Colon Carcinoma Metastatic in the Brain (tissue), 2 donors: ENCODE measurements around the genes CXCL5, EPGN, AREG and THAP6.

DNA sequence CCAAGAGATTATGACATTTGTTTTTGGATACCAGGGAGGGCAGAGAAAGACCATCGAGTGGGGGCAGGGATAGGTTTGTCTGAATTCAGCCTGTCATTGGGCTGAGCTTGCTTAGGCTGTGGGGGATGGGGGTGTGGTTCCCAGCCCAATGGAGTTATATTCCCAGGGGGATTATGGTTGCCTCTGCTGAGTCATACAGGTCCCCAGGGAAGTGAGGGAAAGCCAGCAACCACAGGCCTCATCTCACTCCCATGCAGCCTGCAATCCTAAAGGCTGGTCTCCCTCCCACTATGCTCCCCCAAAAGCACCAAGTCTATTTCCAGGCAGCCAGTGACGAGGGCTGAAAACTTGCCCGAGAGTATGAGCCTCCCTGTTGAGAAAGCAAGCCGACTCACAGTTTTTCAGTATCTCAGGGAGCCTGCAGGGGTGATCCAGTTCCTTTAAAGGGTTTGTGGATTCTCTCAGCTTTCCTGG, 39.3 kb downstream of the AFM start:
- PRO-cap, 2 experiments: no peak in any of the 2 experiments

DNA sequence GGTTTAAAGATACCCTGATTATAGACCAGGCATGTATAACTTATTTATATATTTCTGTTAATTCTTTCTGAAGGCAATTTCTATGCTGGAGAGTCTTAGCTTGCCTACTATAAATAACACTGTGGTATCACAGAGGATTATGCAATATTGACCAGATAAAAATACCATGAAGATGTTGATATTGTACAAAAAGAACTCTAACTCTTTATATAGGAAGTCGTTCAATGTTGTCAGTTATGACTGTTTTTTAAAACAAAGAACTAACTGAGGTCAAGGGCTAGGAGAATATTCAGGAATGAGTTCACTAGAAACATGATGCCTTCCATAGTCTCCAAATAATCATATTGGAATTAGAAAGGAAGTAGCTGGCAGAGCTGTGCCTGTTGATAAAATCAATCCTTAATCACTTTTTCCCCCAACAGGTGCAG, 765 bp downstream of the CXCL8 start:
- PRO-cap, 2 experiments: no peak in any of the 2 experiments

DNA sequence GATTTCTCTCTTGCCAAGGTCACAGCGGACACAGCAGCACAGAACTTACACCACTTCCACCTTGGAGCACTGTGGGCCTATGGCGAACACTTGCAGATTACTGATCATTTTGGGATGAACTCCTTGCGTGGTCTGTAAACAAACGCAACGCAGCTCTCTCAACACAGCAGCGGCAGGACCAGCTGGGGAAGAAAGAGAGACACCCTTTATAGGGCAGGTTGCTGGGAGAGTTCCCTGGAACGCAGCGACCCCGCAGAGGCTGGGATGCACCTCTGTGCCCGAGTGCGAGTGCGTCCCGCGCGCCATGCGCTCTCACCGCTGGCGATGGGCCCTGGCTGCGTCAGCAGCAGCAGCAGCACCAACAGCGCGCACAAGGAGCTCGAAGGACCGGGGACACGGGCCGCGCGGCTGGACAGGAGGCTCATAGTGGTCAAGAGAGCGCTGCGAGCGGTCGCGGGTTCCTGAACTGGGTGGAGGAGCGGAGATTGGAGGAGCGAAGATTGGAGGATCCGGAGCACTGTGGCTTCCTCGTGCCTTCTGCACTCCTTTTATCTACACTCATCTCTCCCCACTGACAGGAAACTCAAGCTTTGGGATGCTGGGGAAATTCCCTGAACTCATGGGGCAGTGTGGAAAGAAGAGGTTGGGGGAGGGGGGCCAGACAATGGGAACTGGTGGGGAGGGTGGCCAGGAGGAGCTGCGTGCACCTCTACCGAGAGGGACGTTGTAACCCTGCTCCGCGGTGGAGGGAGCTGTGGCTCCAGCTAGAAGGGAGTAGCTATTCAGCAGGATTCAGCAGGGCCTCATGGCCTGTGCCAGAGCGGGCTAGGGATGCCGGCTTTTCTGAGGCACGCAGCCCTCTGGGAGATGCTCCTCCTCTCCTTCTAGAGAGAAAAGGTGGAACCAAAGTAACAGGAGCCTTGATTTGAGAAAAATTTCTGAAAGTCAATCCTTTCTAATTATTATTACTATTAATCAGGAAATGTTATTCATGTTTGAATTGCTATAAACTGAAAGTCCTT, at the start of gene CXCL5:
TSS of gene CXCL5 (minus strand) at position 521 of the 1,022 bp plus-strand sequence.
- PRO-cap, 2 experiments: no peak in any of the 2 experiments

DNA sequence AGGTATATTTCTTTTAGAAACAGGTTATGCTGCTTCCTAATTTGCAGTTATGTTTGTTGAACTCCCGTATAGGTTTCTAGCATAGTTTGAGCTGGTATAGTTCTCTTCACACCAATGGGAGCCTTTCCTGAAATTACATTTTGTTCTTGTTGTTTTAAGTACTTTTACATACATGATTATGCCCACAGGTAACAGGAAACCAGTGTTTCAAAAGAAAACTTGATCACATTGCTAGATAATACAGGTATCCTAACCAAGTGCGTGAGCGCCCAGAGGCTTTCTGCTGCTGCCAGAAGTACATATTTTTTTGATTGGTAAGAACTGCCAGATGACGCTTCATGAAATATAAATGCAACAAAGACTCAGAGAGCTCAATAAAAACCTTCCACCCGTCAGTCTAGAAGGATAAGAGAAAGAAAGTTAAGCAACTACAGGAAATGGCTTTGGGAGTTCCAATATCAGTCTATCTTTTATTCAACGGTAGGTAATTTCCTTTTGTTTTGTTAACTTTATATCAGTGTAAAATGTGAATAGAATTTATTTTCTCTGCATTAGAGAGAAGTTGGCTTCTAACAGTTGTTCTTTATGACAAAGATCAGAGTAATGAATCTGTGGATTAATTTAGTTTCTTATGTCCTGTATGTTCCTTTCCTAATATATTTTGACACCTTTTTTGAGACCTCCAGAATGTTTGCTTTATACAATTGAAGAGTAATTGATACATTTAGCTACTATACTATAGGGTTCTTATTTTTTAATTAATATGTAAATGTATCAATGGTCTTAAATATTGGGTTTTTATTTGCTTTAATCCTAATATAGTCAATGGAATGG, at the start of gene EPGN:
TSS of gene EPGN (plus strand) at position 374 of the 834 bp plus-strand sequence.
- PRO-cap, 2 experiments: no peak in any of the 2 experiments

GRCh38 chr4:74444638-74445930, at the start of gene AREG:
TSS of gene AREG (plus strand) at chr4:74445136.
- PRO-cap, 2 experiments: peak in 2 of 2 experiments; most common plus-strand start chr4:74445136 (in 2); most common minus-strand start chr4:74444925 (in 1)

GRCh38 chr4:74472492-74472918, 27.6 kb downstream of the AREG start:
- PRO-cap, 2 experiments: no peak in any of the 2 experiments

DNA sequence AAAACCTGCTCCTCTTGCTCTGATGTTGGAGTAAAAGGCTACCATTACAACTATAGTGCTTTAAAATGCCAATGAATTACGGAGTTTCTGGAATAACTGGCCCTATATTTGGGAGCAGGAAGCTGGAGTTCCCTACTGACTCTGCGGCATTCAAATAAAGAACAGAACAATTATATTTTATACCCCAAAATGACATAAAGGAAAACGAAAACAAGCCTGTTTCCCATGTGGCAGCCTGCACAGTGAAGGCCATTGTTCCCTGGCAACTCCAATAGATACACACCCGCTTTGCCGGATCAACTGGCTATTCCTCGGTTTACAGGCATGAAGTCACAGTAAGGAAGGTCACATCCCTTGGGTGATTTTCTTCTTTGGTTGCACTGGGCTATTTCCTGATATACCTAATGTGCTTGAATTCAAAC, 84.6 kb downstream of the AREG start:
- PRO-cap, 2 experiments: peak in 1 of 2 experiments; most common plus-strand start position 361 of the sequence (in 1); most common minus-strand start position 152 of the sequence (in 1)

- PRO-cap, 2 experiments: no peak in any of the 2 experiments
Measured at GRCh38 chr4:74934055-74934977, 1.4 kb downstream of the PARM1 start.

DNA sequence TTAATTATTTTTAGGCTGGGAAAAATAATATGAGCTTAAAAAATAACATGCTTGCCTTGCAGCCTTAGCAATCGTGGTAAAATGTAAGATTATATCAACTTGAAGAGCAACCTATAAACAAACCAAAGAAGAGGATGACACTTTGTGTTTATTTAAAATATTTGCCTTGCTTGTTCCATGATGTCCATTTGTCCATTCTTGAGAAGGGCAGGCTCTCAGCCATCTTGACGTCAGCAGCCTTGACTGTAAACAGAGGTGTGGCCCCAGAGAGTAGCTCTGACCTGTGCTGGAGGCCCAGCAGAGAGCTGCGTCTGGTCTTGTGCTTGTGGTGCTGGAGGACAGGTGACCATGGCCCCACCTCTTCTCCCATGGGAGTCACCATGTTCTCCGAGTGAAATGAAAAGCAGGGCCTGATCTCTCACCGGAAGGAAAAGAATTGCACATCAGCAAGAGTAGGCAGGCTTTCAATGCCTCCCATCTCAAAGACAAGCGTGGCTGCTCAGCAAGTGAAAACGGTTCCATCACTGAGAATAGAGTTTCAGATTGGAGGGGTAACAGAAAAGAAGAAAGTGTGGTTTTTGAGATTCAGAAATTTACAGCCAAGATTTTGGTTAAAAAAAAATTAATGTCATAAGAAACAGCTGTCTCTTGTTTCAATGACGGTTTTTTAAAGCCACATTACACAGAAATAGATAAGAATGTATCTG, 11.4 kb downstream of the PARM1 start:
- PRO-cap, 2 experiments: no peak in any of the 2 experiments

DNA sequence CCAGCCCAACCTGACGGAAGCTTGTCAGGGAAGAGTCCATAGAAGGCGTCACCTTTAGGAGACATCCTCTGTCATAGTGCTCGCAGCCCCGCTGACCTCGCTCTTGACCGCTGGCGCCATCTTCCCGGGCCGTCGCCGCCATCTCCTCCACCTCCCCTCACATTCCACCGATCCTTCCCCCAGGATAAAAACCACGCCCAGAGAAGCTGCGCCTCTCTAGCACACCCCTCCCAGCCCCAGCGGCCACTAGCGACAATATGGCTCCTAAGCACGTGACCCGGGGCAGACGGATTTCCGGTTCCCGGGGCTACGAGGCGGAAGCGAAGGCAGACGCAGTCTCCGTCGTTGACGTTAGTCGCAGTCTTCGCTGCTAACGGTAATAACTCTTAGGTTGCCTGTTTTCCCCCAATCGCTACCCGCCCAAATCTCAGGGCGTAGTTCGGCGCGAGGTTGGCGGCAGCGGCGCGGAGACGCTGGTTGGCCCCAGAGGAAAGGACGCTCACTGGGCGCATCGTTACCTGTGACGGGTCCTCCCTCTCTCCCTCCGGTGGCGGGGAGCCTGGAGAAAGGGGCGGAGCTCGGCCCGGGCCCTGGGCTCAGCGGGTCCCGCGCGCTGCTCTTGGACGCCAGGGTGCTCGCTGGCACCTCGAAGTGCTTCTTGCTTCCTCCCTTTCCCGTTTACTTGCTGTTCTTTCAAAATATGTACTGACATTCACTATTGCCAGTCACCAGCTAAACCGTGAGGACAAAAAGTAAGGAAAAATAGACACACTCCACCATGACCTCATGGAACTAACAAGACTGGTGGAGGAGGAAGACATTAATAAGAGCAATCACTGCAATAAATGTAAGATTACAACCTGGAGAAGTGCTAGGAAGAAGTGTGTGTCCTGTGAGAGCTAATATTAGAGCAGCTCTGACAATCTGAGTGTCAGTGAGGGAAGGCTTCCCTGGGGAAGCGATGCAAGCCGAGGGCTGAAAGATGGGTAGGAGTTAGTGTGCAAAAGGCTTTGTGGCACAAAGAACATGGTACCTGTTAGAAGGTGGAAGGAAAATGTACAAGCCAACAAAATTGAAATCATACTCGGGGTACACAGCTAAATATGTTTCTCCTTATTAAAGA, at the start of gene THAP6:
TSS of gene THAP6 (plus strand) at position 329 of the 1,123 bp plus-strand sequence.
- PRO-cap, 2 experiments: peak in 2 of 2 experiments; most common plus-strand start position 304 of the sequence (in 1); most common minus-strand start position 149 of the sequence (in 2)

DNA sequence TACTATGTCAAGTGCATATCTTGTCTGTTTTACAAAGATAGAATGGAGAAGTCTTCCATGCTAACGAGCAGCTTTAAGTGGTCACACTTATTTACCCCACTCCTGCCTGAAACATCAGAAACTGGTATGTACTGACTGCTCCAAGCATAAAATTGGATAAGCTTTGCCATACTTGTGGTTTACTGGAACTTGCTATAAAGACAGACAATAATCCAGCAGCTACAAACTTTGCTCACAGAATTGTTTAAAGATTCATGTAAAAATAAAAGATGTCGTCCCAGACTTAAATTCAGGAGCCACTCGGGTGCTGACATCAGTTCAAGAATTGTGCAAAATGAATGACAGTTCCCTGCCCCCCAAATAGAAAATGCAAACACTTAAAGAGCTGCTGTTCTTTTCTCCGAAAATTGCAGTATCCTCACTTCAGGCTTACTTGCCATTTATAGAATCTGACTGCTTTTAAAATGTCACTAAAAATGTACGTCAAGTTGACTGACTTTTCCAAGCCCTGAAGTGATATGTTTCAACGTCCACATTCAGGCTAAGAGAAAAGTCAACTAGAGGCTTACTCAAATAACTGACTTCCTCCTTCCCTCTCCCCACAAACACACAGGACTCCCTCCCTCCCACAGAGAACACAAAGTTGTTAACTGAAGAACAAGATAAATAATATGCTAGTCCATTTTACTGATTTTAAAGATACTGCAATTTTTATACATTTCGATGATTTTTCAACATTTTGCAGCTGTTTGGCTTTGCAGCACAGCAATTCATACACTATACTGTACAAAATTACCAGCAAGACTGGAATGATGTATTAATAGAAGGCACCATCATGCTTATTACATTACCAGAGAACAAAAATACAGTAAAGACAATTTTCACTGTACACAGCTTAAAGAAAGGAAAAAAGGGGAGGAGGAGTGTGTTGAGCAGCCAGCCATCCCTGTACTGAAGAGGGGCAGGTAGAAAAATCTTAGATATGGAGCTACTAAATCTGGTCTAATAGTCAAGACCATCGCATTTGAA, 13.7 kb upstream of the CDKL2 start:
- PRO-cap, 2 experiments: no peak in any of the 2 experiments

GRCh38 chr4:75661158-75661795, 11.9 kb downstream of the G3BP2 start:
- PRO-cap, 2 experiments: no peak in any of the 2 experiments

DNA sequence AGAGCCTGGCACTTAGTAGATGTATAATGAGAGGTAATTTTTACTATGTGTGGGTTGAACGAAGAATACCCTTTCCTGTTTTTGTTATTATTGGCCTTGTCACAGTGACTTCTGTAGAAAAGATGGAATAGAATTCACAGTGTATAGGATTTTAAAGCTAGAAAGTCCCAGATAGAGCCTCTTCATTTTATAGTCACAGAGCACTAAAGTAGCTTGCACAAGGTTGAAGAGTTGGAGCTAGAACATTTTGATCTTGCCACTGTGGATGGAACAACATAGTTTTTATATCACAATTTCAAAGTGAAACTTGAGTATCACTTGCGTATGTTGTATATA, 2.6 kb downstream of the USO1 start:
- PRO-cap, 2 experiments: no peak in any of the 2 experiments

GRCh38 chr4:75988972-75989877, 1.5 kb downstream of the SDAD1 start:
- PRO-cap, 2 experiments: no peak in any of the 2 experiments

DNA sequence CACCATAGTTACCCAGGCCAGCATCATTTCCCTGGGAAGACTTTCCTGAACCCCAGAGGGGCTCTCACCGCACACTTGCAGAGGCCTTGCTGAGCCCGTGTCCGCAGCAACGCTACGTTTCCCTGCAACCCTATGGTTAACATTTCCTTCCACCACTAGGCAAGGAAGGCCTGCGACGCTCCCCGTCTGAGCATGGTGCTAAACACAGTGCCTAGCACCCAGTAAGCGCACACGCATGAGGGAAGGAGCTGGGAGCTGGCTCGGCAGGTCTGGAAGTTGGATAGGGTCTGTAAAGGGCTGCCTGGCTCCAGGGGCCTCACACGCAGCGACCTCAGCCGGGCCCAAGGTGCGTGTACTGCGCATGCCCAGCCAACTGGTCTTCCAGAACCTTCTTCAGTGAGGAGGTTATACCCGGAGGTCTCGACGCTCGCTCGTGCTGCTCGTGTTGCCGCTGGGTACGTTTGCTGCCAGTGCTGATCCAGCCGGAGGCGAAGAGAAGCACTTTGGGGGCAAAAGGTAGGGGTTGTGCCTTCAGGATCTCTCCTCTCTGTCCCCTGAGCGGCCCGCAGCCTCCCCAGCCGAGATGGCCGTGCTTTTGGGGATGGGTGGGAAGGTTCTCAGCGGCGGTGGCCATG, 3.6 kb upstream of the CXCL9 start:
- PRO-cap, 2 experiments: no peak in any of the 2 experiments

GRCh38 chr4:76053631-76054327, 17.9 kb upstream of the CXCL11 start:
- PRO-cap, 2 experiments: no peak in any of the 2 experiments

DNA sequence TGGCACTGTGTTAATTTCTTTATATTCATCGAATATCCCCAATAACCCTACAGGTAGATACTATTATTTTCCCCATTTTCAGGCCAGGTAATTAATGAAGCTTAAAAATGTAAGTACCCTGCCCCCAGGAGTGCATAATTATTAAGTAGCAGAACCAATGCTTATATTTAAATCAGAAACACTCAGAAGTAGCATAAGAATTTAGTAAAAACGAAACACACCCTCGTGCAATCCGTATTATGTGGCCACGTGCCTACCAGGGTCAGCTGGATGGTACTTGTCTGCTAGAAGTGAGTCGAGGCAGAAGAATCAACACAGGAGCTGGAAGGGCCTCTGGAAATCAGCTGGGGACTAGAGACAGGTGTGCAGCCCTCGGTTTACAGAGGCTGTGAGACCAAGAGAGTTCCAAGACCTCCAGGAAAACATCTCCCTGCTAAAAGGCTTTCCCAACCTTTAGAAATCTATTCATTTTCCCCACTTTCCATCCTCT, 589 bp upstream of the FAM47E start:
- PRO-cap, 2 experiments: no peak in any of the 2 experiments

DNA sequence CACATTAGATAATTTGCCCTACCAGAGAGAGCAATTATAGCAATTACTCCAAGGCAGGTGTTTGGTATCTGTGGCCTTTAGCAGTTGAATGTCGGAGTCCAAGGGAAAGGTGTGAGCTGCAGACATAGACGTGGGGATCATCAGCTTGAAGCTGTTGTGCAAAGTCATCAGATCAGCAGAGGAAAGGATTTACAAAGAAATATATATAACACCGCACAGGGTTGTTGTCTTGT, 1.0 kb upstream of the STBD1 start:
- PRO-cap, 2 experiments: no peak in any of the 2 experiments

- PRO-cap, 2 experiments: no peak in any of the 2 experiments
Measured at GRCh38 chr4:76309480-76309901, 3.0 kb downstream of the STBD1 start.

DNA sequence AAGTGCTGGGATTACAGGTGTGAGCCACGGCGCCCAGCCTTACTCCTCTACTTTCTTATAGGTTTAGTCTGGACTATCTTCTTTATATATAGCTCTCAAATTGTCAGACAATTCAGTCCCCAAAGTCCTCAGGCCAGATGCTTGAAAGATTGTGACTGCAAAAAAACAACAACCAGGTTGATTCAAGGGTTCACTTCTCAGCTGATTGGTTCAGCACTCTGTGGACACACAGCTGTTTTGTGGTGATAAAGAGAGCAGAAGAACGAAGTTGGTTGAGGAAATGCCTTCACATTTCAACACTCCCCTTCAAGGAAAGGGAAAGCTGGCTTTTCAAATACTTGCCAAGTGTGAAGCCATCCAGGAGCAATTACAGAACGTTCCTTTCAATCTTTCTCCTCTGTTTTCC, 166.7 kb downstream of the SHROOM3 start:
- PRO-cap, 2 experiments: no peak in any of the 2 experiments